GM19240 (cell line): ENCODE measurements around a stretch of chr5.

GRCh38 chr5:102758925-102759324, 3.8 kb downstream of the PAM start:
- RRBS: no CpG with 5 or more reads among the region's 1 CpG

GRCh38 chr5:102973928-102974599, 145.9 kb downstream of the GIN1 start:
- RRBS: no CpG with 5 or more reads among the region's 5 CpGs

DNA sequence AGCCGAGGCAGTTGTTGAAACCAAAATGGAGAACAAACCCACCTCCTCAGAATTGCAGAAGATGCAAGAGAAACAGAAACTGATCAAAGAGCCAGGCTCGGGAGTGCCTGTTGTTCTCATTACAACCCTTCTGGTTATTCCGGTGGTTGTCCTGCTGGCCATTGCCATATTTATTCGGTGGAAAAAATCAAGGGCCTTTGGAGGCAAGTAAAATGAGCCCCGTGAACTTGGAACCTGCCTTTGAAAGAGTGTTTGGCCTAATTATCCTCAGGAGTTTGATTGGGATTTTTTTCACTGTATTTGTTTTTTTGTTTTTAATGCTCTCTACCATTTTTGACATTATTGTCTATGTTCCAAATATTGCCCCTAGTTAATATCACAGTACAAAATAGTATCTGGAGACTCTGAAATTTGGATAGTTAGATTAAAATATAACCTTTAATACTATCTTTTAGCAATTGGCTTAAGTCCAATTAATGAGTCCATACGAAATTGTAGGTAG, 94.8 kb downstream of the GIN1 start:
- RRBS: no CpG with 5 or more reads among the region's 6 CpGs

- RRBS: no CpG with 5 or more reads among the region's 6 CpGs
Measured at GRCh38 chr5:103561431-103561955, 1.1 kb downstream of the NUDT12 start.

GRCh38 chr5:105392377-105392894, 1829.8 kb upstream of the NUDT12 start:
- RRBS: no CpG with 5 or more reads among the region's 21 CpGs

- RRBS: no CpG with 5 or more reads among the region's 3 CpGs
Measured at GRCh38 chr5:107389085-107389713, 281.5 kb downstream of the EFNA5 start.

DNA sequence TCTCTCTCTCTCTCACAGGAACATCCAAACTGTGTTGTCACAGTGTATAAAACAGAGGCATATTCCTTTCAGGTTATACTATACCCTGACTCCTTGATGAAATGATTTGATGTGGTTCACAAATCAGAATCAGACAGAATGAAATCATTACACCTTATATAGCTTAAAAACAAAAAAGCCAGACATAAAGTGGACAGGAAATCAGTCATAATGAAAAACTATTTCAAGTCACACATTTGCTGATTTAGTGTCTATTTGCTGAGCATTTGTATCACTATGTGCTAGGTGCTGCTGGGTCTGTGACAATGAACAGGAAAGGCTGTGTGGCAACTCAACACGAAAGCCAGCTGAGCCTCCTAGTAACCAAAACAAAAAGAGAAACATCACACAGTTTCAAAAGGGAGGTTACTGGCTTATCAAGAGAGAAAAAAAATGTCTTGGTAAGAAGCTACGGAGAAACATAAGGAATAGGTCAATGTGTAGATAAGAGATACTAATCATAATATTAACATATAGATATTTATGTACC, 193.9 kb downstream of the EFNA5 start:
- RRBS: no CpG with 5 or more reads among the region's 2 CpGs

- RRBS: no CpG with 5 or more reads among the region's 3 CpGs
Measured at GRCh38 chr5:107942497-107943272, 271.9 kb upstream of the EFNA5 start.

GRCh38 chr5:108359226-108360058, 22.5 kb downstream of the FBXL17 start:
- RRBS: no CpG with 5 or more reads among the region's 4 CpGs

DNA sequence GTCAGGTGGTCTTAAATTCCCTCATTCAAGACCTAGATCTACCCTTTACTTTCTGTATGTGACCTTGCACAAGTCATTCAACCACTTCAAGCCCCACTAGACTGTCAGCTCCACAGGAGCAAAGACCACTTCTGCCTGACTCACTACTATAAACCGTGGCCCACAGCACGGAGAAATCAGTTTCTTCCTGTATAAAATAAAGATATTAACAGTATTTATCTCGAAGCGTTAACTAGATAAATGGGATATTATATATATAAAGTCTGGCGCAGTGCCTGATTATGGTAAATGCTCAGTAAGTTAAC, 2.0 kb downstream of the FBXL17 start:
- RRBS: no CpG with 5 or more reads among the region's 5 CpGs

GRCh38 chr5:108381584-108381976, 318 bp downstream of the FBXL17 start:
- RRBS: 2% methylated on average over 33 of the region's 44 CpGs

DNA sequence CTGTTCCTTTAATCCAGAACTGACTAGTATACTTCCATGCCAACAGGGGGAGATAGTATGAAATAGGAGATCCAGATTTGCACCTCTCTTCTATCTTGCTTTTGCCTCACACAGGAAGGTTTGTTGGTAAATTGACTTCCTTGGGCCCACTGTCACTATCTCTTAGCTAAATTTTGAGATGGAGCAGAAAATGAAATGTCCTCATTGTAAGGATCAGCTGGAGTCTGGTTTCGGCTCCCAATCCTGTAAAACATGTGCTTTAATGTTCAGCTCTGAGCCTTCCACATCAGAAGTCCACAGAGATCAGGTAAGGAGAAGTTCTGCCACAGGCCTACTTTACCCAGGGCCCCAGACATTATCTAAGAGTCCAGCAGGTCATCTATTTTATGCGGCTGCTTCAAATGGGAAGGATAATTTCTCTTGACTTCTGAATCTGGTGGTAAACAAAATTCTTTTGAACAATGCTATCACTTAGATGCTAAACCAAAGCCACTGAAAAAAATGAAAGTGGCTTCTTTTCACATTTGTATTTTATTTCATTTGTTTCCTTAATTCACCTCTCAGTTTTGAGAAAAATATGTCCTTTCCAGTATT, 176.9 kb downstream of the FER start:
- RRBS: no CpG with 5 or more reads among the region's 2 CpGs

- RRBS: no CpG with 5 or more reads among the region's 1 CpG
Measured at GRCh38 chr5:109368529-109369221, 41.1 kb downstream of the PJA2 start.

- RRBS: no CpG with 5 or more reads among the region's 19 CpGs
Measured at GRCh38 chr5:109410132-109410519, 352 bp upstream of the PJA2 start.

DNA sequence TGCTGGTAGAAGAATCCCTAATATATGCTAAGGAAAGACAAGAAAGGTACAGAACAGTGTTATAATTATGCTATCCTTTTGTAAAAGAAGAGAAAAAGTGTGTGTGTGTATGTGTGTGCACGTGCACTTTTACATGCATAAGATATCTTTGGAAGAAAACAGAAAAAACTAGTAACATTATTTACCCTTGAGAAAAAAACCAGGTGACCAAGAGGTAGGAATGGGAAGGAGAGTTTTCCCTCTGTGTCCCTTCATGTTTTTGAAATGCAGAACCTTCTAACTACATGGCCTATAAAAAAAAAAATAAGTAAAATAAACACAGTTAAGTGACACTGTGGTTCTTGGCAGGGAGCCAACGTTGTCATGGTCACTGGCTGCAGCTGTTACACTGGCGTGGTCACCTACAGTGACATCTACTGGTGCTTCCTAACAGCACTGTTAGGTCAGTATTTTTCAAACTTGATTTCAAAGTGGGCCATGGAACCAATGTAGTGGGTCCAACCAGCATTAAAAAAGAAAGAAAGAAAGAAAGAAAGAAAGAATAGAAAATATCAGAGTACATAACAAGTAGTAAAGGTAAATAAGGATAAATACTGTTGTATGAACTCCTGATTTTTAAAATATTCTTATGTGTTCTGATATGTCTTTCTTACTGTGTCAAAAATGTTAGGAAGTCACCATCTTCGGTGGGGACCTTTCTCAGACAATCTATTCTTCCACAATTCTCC, 59.0 kb upstream of the PJA2 start:
- RRBS: no CpG with 5 or more reads among the region's 4 CpGs

- RRBS: no CpG with 5 or more reads among the region's 10 CpGs
Measured at GRCh38 chr5:109704137-109704965, 14.6 kb downstream of the MAN2A1 start.

DNA sequence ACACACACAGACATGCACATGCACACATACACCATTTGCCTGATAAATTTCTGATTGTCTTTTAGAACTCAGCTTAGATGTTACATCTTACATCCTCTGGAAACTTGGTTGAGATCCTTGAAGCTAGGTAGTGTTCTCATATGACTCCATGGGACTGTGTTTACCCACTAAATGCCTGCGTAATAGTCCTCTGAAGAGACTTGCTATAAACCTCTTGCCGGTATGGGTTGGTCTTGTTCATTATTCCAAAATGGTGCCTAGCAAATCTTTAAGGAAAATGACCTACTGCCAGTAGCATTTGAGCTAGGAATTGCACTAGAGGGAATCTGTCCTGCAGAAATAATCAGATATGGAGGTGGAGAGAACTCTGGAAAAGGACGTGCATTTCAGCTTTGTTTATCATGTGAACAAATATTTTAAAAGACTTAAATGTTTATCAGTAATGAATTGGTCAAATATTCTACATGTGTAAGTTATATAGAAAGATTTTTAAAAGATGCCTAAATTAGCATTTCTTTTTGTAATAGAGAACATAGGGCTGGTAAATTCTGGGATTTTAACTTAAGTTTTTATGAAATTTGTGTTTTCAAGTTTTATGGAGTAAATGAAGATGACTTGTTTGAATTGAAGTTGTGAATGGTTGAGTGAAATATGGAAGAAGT, 110.5 kb downstream of the MAN2A1 start:
- RRBS: no CpG with 5 or more reads among the region's 3 CpGs

DNA sequence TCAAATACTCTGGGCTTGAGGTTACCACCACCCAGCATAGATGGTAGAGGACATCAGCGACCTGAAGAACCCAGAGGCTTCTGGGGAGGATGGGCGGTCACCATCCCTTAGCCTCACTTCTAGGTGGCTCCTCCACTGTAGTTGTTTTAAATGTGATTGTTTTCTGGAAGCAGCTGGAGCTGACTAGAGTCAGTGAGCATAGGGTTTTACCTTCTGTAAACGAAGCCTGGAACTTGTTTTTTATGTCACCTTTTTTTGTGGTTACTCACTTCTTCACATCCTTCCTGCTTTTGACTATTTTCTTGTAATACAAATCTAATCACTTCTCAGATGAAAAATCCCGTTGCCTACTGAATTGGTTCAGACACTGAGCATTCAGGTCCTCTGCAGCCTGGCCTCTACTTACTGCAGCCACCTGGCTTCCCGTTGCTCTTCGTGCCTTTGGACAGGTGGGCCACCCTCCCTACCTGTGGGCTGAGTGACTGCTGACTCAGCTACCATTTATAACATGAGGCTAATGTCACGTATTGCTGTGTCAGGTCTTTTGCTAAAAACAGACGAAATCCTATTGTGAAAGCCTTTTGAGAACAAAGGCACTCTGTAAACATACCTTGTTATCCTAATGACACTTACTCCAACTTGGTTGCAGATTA, 167.8 kb downstream of the MAN2A1 start:
- RRBS: no CpG with 5 or more reads among the region's 8 CpGs

GRCh38 chr5:109900979-109901821, 211.5 kb downstream of the MAN2A1 start:
- RRBS: no CpG with 5 or more reads among the region's 4 CpGs

DNA sequence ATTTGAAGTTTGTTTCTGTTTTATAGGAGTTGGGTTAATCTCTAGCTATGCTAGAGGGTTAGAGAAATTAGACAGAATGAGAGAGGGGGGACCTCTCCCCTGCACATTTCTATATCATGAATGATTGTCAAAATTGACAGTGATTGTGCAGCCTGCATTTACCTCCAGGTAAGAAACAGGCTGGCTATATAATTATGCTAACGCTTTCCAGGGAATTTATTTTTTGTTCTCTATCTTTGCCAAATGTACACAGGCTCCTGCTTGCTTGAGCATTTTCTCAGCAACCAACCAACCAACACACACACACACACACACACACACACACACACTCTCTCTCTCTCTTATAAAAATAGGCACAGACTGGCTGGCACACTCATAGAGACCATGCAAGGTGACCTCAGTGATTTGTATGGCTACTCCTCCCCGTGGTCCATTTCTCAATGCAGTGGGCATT, 415.8 kb downstream of the MAN2A1 start:
- RRBS: no CpG with 5 or more reads among the region's 2 CpGs